PFSK-1 (cell line): Measurements from ENCODE around the genes DNAAF4, NEDD4 and RFX7.

DNA sequence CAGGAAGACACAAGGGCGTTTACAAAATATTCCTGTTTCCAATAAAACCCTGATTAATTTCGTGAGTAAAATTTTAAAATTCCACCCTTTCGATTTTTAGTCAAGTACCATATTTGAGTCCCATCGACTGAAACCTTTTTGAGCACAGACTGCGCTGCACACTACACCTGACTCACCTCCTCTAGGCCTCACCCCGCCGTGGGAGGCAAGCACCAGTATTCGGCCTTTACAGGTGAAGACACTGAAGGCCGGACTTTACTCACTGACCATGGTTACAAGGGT, 776 bp downstream of the ARPP19 start:
- RRBS, result no CpG with 5 or more reads among the region's 9 CpGs

DNA sequence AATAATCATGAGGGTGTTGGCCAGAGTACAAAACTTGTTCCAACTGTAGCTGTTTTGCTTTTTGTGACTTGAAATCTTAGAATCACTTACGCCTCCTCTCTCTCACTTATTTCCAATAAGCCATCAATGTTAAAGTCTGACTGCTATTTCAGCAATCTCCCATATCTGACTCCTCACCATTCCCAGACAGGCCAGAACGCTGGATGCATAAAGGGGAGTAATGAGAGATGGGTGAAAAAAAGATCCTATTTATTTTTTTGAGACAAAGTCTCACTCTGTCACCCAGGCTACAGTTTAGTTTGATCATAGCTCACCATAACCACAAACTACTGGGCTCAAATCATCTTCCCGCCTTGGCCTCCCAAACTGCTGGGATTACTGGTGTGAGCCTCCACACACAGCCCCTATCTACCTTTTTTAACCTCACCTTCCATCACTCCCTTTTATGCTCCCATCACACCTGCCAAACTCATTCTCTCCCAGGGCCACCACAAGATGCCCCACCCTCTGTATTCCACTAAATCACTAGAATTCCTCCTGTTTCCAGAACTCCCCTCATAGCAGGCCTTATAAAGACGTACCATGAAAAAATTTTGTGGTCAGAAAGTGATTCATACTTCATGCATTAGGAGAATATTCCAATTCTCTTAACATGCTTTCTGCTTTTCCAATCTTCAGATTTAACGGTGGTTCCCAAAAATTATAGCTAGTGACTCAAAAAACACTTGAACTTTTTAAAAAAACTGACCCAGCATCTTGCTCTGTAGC, 36.4 kb downstream of the ATOSA start:
- RRBS, result no CpG with 5 or more reads among the region's 5 CpGs

DNA sequence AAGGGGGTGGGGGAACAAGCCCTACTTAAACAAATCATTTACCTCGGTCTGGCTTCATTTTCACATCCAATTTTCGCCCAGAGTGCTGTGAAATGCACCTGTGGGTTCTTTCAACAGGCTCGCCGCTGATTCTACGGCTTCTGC, 1.4 kb downstream of the ATOSA start:
- RRBS, result no CpG with 5 or more reads among the region's 5 CpGs

DNA sequence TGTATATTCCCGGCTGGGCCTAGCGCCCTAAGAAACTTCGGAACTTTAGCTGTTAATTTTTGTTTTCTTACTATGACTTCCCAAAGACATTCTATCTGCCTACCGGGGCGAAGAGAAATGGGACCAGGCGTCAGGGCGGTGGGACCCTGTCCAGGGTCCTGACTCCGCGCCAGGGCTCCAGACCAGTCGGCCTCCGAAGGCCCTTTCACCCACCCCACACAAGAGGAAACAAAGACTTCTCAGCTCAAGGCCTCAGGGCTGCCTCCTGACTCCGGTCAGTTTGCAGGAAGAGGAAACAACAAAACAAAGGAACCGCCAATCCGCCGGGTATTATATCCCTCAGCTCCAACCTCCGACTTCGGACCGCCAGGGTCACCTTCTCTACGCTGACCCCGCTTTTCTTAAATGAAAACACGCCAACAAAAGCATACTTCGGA, 6.8 kb downstream of the ONECUT1 start:
- RRBS, result 49% methylated on average over 7 of the region's 22 CpGs

DNA sequence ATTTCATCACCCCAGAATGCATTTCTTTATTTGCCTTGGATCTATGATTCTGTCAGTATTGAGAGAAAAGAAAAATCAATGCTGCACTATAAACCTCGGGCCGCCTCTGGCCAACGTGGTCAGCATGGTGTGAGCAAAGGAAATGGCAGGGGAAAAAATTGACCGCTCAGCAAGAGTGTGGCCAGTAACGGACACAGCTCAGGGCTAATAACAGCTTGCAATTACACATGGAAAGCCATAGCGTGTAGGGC, 184.2 kb upstream of the ONECUT1 start:
- RRBS, result no CpG with 5 or more reads among the region's 6 CpGs

DNA sequence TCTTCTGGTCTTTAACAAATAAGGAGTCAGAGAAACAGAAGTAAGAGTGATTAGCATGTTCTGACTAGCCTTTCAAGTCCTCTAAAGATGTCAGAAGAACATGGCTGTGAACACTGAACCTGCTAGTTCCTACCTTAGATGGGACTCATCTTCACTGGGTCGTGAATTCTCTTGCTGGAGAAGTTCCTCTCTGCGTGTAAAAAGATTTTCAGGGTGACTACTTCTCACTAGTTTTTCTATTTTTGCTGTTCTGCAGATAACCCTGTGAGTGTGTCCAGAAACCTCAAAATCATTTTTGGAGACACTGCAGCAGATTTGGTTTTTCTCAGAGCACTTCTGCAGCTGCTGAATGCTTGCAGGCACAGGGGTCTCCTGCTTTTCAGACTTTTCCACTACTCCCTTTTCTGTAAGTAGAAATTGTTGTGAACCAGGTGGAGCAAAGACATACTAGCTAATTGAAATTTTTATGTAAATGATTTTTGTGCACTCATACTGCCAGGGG, 185.4 kb upstream of the ONECUT1 start:
- RRBS, result no CpG with 5 or more reads among the region's 2 CpGs

DNA sequence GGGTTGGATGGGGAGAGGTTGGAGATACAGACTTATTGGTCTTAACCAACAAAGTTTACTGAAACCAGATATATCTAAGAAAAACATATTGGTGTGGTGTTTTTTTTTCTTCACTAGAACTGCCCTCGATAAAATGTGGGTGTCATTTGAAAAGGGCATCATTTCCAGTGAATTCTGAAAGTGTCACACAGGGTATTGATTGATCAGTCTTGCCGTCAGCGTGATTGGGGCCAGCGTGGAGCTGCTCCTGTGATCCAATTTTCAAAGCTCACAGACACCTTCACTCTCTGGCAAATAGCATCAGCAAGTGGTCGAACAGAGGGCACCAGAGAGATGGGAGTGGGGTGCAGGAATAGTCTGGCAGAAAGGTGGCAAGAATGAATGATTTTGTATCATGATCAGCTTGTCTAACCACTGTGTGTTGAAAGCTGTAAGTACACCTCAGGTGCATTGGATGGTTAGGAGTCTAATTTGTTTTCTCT, 242.7 kb upstream of the ONECUT1 start:
- RRBS, result no CpG with 5 or more reads among the region's 5 CpGs

- RRBS, result no CpG with 5 or more reads among the region's 4 CpGs
Measured at GRCh38 chr15:53115036-53115429, 324.9 kb upstream of the ONECUT1 start.

- RRBS, result no CpG with 5 or more reads among the region's 8 CpGs
Measured at GRCh38 chr15:55360285-55361079, 41.5 kb downstream of the PIGB start.

DNA sequence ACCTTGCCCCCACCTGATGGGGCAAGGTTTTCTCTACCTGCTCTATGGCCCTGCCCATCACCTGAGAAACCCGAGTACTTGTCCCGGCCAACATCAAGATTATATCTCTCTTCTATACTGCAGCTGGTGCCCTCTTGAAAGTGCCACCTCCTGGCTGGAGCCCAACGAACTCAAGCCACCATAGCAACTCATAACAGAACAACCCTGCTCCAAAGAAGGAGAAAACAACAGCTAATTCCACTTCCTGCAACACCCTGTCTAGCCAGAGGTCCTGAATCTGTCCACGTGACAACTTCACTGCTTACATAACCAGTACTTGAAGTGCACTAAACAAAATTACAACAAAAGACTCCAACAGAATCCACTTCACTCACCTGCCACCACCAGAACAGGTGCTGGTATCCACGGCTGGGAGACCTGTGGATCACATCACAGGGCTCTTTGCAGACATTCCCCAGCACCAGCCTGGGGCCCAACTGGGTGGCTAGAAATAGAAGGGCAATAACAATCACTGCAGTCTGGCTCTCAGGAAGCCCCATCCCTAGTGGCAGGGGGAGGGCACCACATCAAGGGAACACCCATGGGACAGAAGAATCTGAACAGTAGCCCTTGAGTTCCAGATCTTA, 49.3 kb downstream of the PIERCE2 start:
- RRBS, result no CpG with 5 or more reads among the region's 5 CpGs

- RRBS, result no CpG with 5 or more reads among the region's 1 CpG
Measured at GRCh38 chr15:55508171-55508394, at the start of gene DNAAF4. Gene DNAAF4, minus strand, starts transcription at chr15:55508234.

DNA sequence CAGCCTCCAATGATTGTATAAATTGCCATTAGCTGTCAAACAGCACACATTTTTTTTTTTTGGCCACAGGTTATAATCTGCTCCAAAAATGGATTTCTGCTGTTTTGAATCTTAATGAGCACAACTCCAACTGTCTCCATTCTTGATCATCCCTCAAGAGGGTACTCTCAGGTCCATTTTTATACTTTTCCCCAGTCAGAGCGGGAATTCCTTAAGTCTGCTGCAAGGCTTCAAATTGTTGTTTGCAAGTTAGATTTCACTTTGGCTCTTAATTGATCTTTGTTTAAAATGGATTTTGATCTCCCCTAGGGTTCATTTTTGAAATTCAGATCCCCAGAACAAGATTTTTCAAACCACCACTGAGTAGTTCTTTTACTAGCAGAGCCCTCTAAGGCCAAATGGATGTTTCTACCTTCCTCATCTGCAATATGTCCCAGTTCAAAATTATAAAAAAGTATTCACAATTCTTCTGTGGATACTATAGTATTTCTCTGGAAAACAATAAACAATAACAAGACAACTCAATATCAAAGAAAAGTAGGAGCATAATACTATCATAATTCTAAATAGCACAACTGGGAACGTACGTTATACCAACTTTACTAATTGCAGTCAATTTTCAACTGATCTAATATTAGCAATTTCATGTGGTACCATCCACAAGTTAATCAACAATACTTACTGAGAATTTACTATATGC, 36.9 kb upstream of the DNAAF4 start:
- RRBS, result no CpG with 5 or more reads among the region's 3 CpGs

DNA sequence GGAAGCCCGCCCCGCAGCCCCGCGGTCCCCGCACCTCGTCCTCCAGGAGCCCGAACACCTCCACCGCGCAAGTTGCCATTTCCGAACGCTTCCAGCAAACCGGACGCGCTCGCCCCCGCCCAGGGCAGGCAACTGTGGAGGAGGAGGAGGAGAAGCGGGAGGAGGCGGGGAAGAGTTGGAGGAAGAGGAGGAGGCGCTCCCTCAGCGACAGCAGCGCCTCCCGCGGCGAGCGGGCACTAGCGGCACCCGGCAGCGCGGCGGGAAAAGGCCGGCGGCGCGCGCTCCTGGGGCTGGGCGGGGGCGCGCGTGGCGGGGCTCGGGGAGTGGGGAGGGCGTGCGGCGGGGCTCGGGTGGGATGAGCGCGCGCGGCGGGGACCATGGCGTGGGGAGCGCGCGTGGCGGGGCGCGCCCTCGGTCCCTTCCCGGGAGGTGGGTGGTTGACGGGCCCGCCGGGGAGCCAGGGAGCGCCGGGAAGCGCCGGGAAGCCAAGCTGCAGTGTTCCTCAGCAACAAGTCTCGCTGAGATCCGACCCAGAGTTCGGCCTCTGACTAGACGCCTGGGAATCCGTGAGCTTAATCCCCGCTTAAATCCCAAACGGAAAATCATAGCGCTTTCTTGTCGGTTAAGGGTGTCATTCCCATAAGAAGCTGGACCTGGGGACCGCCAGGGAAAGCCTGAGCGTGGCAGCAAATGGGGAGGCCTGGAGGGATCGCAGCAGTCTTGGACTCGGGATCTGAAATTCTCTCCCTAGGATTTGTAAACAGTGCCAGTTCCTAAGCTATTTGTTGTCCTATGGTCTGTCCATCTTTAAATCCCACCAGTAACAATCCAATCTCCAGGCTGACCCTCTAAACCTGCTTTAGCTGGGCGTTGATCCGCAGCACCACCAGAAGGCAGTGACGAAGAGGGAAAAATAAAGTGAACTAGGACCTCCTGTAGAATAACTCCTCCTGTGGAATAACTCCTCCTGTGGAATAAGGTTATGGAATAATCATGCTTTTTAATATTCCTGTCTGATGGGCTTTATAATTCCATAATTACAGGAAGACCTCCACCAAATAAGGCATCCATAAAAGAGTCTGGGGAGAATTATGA, at the start of gene NEDD4:
Gene NEDD4, minus strand, starts transcription at position 136 of the 1,095 bp plus-strand sequence.
- RRBS, result no CpG with 5 or more reads among the region's 82 CpGs

GRCh38 chr15:56006893-56007325, 13.5 kb upstream of the NEDD4 start:
- RRBS, result no CpG with 5 or more reads among the region's 28 CpGs

GRCh38 chr15:56019181-56019388, 25.7 kb upstream of the NEDD4 start:
- RRBS, result no CpG with 5 or more reads among the region's 3 CpGs

- RRBS, result under 1% methylated on average over 55 of the region's 67 CpGs
Measured at GRCh38 chr15:56243554-56244104, at the start of gene RFX7. Gene RFX7, minus strand, starts transcription at chr15:56243879.

DNA sequence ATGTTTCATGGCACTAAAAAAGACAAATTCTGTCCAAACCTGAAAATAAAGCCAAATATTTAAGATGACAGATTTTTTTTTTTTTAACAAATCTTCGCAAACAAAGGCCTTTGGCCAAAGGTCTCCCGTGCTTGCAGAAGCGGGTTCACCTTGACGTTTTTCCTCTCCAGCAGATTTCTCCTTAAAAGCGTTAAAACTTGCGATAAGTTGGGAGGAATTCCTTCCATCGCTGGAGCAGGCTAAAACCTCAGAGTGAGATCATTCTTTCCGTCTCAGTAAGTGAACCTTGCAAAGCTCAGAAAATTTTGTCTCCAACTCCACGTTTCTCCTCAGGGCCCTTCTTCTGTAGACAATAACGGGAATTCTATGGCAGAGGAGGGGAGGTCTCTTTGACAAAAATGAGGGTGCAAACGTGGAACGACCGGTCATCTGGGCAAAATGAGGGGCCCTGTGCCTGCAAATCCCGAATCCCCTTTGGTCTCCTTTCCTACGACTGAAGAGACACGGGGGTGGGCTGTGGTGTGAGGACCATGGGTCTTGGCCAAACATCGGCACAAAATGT, 696 bp downstream of the ZNF280D start:
- RRBS, result no CpG with 5 or more reads among the region's 17 CpGs

DNA sequence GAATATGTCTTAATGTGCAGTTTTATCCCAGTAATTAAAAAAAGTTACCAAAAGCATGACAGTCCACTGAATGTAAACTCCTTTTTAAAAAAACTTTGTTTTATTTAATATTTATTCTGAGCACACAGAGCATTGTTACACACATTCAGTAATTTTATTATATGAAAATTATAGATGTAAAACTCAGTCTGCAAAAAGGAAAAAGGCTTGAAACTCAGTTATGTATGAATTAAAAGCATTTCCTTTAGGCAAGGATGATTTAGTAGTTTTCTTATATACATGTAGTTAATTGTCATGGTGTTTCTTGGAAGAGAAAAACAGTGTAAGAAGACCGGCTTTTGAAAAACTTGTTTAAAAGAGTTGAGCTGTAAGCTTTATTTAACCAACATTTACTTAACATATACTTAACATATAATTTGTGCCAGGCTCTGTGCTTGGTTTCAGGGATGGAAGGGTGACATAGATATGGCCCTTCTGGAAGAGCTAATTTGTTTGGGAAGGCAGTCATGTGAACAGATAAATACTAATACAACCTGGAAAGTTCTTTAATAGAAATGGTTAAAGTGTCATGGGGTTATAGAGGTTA, 30.9 kb downstream of the TCF12 start:
- RRBS, result no CpG with 5 or more reads among the region's 1 CpG

DNA sequence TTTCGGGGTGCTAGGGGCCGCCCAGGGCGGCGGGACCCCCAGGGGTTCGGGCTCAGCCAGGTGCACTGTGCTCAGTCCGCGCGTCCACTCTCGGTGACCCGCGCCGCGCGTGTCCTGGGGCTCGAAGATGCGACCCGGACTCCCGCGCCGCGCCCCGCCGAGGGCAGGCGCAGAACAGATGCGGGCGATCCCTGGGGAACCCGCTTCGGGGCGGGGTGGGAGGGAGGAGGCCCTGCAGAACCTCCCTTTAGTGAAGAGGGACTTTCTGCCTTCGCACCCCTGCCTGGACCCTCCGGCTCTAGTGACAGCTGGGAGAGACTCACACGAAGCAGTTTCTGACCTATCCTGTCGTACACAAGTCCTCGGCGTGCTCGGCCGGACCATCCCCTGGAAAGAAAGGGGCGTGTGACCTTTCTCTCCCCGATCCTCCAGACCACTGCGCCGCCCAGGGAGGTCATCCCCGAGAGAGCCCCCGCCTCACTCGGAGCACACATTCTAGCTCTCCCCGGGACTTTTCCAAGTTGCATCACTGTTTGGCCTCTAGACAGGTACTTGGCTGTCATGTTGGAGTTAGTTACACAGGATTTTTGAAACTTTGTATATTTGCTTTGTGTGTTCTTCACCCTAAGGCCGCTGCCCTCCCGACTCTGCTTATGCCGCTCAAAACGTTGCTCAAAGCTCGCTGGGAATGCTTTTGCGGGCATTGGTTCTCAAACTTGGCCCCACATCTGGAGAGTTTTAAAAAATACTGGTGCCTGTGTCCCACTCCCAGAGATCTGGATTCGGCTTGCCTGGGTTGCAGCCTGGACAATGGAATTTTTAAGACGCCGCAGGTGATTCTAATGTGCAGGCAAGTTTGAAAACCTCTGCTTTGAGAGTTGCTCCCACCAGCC, 559 bp downstream of the CGNL1 start:
- RRBS, result 42% methylated on average over 7 of the region's 54 CpGs